A172 (cell line): Measurements from ENCODE around the genes NKX2-8, FBXO33 and KLHL28.

DNA sequence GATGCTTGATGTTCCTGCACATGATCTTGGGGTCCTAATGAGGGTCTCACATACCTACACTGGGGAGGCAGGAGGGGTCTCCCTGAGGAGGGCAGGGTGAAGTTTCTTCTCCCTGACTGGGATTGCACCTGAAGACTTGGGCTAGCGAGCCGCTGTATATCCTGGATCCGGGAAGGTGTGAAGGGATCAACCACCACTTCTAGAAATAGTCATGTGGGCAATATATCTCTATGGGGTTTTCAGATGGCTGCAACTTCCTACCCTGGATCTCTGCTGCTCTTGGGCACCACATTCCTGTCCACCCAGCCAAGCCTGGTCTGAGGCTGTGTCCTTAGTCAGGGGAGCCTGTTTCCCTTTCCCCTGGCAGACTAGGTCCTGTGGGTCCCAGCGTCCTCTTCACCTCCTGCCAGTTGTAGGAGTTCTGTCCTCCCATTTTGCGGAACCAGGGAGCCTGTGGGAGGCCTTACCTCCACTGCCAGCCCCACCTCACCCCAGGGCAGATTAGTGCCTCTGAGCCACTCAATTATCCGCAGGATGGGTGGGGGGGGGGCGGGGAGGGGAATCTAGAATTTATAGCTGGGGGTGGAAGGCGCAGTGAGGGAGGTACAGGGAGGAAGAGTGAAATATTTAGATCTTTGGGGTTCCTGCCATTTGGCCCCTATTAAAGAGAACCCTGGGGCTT lies 12.8 kb downstream of the NKX2-1 start:
- RAMPAGE, long total RNA = no peak

DNA sequence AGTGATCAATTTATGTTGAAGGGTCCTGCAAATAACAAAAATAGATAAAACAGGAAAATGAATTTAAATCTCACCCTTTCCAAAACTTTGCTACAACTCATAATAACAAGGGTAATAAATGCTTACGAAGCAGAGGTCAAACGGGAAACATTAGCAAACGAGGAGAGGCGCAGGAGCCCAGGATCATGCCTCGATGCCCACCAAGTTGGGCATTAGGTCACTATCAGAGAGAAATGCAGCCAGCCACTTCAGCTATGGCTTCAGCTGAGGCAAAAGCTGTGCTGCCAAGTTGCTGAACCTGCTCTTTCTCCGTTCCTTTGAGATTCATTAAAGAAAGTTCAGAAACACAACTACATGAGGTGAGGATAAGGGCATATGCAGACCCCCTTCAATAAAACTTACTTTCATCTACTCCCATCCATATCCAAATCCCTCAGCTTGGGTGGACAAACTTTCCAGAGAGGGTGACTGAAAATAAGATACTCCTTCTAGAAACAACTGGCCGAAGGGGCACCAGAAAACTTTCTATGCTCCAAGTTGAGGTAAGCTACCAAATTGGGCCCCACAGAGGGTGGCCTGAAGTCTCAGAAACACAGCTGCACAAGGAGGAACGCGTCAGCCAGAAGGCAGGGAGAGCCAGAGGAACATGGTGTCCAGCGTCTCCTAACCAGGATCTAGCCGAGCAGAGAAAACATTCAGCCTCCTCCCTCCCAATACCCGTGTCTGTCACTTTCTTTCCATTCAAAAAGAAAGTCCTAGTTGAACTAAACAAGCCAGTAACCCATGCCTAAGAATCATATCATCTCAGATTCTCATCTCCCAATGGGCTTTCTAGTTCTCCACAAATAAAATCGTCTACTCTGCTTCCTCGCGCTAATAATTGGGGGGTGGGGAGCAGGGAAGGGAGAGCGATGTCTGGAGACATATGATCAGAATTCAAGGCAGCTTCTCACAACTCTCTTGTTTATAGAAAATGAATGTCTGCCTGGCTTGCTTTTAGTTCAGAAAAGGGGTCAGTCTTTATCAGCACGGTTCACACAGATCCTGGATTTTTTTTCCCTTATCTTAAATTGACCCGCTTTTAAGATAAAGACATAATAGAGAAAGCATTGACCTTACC lies 7.7 kb downstream of the NKX2-1 start:
- RAMPAGE, long total RNA = no peak

GRCh38 chr14:36520900-36521379 lies 908 bp upstream of the NKX2-1 start:
- RAMPAGE, long total RNA = no peak

DNA sequence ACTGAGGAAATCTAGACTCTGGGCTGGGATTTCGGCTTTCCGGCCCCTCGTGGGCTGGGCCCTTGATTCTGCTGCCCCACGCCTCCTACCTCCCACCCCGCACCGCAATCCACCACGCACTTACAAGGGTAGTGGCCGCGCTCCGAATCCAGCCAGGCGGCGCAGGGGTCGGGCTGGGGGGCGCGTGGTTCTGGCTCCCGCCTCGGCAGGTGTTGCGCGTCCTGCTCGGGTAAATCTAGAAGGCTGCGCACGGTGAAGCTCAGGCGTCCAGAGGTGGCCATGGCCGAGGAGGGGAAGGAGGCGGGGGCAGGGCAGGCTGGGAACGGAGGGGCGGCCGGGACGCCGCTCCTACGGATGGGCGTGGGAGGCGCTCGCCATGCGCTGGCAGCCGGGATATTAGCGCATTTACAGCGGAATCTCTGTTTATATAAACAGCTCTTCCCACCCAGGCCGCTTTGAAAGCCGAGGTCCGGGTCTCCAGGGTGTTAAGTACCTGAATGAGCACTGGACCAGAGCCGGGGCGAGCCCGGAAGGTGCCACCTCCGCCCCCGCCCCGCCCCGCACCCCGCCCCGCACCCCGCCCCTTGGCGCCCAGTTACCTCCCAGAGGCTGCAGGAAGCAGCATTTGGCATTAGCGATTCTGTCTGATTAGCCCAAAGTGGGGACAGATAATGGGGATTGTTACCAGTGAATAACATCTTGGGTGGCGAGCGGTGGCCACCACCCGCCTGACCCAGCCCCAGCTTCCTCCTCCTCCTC lies at the start of gene NKX2-8:
Gene NKX2-8 (minus strand): TSS at position 506 of the 759 bp plus-strand sequence.
- RAMPAGE, long total RNA = no peak

DNA sequence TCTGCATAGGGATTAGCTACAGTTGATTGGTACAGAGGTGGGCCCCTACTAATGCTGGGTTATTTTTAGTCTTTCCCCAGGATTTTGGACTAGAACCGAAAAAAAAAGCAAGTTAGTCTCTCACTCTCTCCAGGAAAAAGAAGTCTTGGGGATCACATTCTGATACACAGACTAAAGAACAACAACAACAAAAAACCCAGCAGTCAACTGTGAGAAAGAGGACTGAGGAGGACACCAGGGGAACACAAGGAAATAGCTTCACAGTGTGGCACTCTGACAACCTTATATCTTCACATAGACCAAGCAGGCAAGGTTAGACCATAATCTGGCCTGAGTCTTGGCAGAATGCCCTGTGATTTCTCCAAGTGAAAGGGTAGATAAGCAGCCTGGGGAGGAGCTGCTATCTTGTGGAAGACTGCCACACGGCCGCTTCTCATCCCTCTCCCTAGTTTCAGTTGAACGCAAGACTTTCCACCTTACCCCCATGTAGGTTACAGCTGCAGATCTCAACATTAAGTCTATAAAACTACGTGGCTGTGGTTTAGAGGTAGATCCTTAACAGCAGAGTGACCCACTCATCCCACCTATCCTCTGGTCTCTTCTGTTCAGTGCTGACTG lies 3.7 kb downstream of the SLC25A21 start:
- RAMPAGE, long total RNA = no peak

DNA sequence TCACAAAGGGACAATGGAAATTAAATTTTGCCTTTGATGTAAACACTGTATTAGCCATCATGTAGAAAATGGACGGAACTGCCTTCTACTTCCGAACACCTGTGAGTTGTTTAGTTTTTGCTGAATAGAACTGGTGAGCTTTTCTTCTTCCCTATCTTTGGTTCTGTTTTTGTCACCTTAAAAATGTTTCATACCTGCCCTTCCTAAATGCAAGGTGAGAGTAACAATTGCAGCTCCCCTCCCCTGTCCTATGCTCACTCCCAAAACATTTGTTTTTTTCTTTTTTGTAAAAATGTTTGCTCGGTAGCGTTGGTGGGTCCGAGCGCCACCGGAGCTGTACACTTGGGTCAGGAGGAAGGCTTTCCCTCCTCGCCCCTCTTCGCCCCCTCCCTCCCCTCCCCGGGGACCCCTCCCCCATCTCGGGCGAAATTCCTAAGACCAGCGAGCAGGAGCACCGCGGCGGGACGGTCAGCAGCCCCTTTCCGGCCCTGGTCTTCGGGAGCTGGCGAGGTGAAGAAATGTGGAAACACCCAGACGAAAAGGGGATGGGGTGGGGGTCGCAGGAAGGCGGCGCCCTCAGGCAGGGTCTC lies 7.4 kb downstream of the FOXA1 start:
- RAMPAGE, long total RNA = no peak

GRCh38 chr14:37598162-37599100 lies 3.0 kb downstream of the TTC6 start:
- RAMPAGE, long total RNA = no peak

DNA sequence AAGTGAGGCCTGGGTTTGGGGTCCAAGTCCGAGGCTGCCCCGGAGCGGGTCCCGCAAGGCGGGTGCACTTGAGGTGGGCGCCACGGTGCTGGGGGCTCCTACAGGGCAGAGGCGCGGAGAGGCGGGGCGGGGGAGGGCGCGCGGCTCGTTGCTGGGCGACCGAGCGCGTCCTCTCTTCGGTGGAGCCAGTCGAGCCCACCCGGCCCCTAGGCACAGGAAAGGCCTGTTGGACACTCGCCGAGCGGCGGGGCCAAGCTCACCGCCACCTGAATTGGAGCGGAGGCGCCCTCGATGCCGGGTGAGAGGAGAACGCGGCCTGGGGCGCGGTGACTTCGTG lies 15.6 kb downstream of the TTC6 start:
- RAMPAGE, long total RNA = no peak

DNA sequence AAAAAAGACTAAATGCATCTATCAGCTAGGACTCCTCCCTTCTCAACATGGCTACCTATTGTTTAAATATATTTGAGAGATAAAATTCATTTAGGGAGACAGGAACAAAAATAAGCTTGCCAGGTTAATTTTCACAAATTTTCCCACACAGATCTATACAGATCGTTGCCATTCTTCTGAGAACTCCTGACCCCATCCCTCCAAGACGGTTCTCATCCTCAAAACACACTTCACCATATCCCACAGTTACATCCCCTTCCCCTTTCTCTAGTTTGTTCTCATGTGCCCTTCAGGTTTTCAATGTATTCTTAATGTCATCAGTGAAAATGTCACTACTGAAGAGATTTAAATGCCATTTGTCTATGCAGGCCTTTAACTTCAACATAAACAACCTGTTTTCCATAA lies 197.0 kb downstream of the SEC23A start:
- RAMPAGE, long total RNA = no peak

- RAMPAGE, long total RNA = no peak
Observed at GRCh38 chr14:39109894-39110872, 3.9 kb upstream of the GEMIN2 start.

GRCh38 chr14:39348428-39349108 lies 83.7 kb downstream of the FBXO33 start:
- RAMPAGE, long total RNA = no peak

DNA sequence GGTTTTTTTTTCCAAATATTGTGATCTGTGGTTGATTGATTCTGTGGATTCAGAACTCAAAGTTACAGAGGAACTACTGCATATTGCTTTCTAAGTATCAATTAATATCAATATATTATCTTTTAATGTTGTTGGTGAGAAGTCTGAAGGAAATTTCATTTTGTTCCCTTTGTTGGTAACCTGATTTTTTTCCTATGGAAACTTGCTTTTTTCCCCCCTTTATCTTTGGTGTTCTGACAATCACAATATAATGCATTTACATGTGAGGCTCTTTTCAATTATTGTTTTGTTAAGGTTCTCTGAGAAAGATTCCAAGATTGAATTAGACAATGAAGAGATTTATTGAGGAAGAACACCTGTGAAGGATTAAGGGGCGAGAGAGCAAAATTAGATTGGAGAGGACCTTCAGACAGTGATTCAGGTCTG lies 64.4 kb downstream of the FBXO33 start:
- RAMPAGE, long total RNA = no peak

DNA sequence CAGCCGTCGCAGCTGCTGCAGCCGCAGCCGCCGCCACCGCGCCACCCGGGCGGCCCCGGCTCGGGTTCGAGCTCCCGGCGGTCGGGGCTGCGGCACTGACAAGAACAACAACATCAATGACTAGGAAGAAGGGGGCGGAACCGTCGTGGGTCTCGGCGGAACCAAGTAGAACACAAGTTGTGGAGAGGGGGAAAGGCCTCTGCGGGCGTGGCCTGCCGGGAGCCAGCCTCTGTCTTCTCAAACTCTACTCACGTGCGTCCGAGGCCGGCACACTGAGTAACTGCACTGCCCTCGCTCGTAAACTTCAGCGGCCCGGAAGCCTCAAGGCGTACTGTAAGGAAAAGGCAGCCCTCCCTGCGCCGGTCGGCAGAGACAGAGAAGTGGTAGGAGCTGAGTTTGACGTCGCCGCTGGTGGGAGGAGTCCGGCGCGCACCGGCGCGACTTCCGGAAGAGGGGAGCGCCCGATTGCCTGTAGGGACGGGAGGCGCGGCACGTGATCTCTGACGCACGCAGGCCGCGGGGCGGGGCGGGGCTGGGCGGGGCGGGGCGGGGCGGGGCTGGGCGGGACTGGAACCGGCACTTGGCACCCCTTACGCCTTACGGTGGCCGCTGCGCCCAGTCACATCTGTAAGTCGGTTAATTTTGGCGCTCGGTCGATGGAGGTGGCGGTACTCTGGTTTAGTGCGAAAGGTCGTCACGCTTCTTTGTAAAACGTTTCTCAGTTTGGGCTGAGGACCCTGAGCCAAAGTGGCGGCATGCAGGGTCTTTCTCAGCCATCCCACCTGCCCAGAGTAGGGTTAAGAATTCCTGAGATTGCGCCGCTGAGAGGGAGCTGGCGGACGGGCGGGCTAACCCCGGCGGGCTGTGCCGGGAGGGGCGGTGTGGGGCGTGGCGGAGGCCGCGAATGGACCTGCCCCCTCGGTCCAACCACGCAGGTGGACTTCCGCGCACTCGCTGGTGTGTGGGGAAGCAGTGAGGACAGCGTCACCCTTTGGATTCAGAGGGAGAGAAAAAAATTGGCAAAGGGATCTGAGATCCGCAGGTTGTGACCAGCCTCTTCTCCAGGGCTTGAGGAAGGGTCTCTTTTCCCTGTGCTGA lies at the start of gene FBXO33:
Gene FBXO33 (minus strand): TSS at position 385 of the 1,098 bp plus-strand sequence.
- RAMPAGE, long total RNA = no peak

DNA sequence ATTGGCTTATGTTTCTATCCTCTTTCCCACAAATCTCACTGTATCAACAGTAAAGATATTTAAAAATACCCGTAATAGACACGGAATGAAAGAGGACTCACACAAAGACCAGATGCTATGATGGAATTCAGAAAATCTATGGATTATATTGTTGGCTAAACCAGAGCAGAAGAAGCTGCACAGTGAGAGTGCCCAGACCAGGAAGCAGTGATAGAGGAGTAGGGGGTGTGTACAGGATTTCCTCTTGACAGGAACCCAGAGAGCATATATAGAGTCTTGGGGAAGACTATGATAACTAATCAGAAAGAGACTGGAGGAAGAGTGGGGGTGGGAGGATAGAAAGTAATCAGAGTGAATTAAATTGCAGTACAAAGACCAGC lies 1013.6 kb upstream of the FBXO33 start:
- RAMPAGE, long total RNA = no peak

GRCh38 chr14:44960833-44962070 lies at the start of gene KLHL28:
Gene KLHL28, minus strand, starts transcription at chr14:44961947.
- RAMPAGE, long total RNA = start-site peak on the minus strand at chr14:44961883-44961970, 15 and 60 reads in 2 replicates

DNA sequence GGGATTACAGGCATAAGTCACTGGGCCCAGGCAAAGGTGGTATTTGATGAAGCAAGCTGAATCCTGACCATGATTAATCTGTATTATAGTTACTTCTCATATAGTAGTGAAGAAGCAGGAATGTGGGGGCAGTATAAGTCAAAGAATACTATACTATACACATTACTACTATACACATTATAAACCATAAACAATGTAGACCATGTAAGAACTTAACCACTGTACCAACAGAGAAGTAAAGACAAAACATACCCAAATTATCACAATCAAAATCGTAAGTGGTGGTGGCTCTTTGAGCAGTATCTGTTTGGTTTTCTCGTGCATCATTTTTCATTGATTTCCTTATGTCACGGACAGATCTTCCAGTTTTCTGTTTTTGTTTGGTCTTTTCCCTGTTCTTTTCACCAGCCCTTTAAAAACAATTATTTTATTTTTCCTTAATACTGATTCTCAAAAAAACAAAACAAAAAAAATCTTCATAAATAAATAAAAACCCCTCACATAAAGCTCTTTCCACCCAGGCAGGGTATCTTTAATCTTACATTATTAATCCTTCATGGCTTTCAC lies 22.0 kb downstream of the MIS18BP1 start:
- RAMPAGE, long total RNA = no peak

DNA sequence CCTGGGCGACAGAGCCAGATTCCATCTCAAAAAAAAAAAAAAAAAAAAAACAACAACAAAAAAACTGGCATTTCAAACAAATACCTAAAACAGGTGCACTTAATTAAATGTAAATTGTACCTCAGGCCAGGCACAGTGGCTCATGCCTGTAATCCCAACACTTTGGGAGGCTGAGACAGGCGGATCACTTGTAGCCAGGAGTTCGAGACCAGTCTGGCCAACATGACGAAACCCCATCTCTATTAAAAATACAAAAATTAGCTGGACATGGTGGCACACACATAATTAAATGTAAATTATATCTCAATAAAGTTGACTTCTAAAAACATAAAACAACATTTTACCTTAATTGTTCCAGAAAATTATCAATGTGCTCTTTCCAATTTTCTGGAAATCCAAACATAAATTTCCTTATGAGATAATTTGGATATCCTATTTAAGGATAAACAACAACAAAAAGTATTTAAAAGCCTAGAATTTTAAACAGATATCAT lies 20.6 kb downstream of the MIS18BP1 start:
- RAMPAGE, long total RNA = no peak

DNA sequence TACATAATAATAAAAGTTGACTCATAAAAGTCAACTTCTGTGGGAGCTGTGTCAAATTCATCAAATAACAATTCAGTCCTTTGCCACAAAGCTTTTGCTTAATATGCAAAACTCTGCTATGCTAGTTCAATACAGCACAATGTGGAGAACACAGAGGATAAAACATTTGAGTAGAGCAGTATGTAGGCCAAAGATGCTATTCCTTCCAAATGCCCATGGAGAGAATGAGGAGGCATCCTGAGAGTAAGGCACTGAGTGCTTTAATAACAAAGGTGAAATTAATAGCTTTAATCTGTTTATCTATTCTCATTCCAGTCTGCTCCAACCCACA lies 685.9 kb downstream of the RPS29 start:
- RAMPAGE, long total RNA = no peak

- RAMPAGE, long total RNA = start-site peak on the minus strand at chr14:49633962-49633981, 82 and 19 reads in 2 replicates
Observed at GRCh38 chr14:49633780-49634201, 1.3 kb downstream of the DNAAF2 start.

- RAMPAGE, long total RNA = no peak
Observed at GRCh38 chr14:49828969-49829314, 23.6 kb downstream of the NEMF start.